Testis (tissue), 5 donors: ENCODE data around the gene SPATA13.

GRCh38 chr13:23868532-23868989 lies 20.6 kb downstream of the MIPEP start:
- PRO-cap, 3 experiments, result no peak in any of the 3 experiments
- RAMPAGE, long total RNA, 2 experiments, result no peak in any of the 2 experiments
- RRBS, result no CpG with 5 or more reads among the region's 5 CpGs

DNA sequence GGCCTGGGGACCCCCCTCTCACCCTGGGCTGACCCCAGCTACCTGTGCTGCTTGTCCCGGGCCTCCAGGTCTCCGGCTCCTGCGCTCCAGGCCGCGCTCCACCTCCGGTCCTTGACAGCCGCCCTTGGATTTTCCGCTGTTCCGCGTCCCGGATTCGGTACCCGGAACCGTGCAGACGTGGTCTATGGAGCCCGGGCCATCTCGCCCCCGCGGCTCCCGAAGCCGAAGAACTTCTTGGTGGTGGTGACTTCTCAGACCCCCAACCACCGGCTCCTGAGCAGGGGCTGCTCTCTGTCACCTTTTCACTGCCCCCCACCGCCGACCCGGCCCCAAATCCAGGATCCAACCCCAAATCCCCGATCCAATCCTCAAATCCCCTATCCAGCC lies 56.5 kb upstream of the MIPEP start:
- PRO-cap, 3 experiments, result no peak in any of the 3 experiments
- RAMPAGE, long total RNA, 2 experiments, result no peak in any of the 2 experiments
- RRBS, result 33% methylated on average over 16 of the region's 26 CpGs

DNA sequence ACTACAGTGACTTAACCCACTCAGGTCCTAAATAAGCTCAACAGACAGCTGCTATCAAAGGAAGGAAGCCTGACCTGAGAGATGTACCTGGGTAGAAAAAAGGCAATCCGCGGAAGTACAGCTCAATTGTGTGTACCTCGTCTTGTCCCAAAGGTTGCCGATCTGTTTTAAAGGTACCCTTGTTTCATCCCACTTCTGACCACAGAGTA lies 77.6 kb upstream of the MIPEP start:
- PRO-cap, 3 experiments, result no peak in any of the 3 experiments
- RAMPAGE, long total RNA, 2 experiments, result no peak in any of the 2 experiments
- RRBS, result no CpG with 5 or more reads among the region's 4 CpGs

GRCh38 chr13:23967079-23967447 lies 77.9 kb upstream of the MIPEP start:
- PRO-cap, 3 experiments, result no peak in any of the 3 experiments
- RAMPAGE, long total RNA, 2 experiments, result no peak in any of the 2 experiments
- RRBS, result no CpG with 5 or more reads among the region's 3 CpGs

GRCh38 chr13:24005984-24006326 lies 116.8 kb upstream of the MIPEP start:
- PRO-cap, 3 experiments, result no peak in any of the 3 experiments
- RAMPAGE, long total RNA, 2 experiments, result no peak in any of the 2 experiments
- RRBS, result no CpG with 5 or more reads among the region's 3 CpGs

DNA sequence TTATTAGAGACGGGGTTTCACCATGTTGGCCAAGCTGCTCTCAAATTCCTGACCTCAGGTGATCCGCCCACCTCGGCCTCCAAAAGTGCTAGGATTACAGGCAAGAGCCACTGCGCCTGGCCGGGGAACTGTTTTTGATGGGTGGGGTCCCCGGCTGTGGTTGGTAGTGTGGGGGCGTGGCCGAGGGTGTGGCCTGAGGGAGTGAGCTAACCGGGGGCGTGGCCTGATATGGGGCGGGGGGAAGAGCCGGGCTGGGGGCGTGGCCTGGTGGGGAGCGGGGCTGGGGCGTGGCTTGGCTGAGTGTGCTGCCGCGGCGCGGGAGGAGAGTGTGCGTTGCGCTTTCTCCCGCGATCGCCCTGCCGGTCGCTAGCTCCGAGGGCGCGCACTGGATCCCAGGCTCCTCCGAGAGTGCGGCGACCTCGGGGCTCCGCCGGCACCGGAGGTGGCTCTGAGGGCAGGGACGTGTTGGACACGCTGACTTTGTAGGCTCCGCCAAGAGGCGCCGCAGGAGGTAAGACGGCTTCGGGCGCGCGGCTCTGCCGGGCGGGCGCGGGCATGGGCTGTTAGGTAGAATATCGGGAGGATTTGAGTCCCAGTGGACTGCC lies at the start of gene SPATA13:
TSS of gene SPATA13 (plus strand) at position 299 of the 605 bp plus-strand sequence.
- PRO-cap, 3 experiments, result peak in 3 of 3 experiments; most common plus-strand start position 303 of the sequence (in 2); most common minus-strand start position 130 of the sequence (in 1)
- RAMPAGE, long total RNA, 2 experiments, result start-site peak on the plus strand in 2 of 2 experiments, centred at positions 304 to 311 of the sequence, 48 to 58 reads per replicate
- RRBS, result 2% methylated on average over 28 of the region's 51 CpGs

DNA sequence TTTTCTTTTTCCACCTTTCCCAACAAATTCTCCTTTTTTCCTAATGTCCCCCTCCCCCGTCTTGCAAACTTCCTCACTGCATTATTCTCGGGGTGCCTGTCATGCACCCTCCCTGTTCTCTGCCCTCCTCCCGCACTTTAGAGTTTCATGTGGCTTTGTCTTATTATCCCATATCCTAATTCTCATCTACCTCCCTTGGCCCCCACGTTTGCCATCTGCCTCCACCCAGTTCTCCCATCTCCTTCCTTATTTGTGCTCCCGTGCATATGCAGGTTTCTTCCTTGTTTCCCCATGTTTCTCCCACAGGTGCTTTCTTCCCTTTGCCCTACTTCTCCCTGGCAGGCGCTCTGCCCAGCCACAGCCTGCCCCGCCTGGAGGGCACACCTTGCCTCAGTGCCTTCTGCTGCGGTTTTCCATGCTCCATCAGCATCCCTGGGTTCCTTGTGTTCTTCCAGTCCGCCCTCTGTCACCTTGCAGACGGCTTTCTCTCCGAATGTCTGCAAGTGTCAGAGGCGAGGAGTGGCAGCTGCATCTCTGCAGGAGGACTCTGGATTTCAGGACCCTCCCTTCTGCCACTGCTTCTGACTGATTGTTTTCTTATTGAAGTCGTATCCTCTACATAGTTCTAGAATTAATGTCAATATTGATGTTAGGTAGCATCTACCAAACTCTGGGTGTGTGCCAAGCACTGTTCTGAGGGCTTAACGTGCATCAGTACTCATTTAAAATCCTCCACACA lies 1.6 kb downstream of the SPATA13 start:
- PRO-cap, 3 experiments, result no peak in any of the 3 experiments
- RAMPAGE, long total RNA, 2 experiments, result no peak in any of the 2 experiments
- RRBS, result no CpG with 5 or more reads among the region's 14 CpGs

DNA sequence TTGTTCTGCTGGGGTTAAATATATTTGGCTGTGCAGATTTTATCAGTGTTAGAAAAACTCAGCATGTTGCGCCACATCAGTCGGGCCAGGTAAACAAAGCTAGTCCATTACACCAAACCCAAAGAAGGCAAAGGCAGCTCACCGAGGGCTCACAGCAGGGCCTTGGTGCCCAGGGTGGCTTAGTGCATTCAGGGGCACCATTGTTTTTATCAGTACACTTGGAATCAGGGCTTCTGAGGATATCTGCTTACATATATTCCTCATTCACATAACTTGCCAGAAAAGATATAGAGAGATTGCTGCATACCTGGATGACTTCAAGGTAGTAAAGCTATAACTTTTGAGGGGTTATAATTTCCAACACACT lies 22.2 kb downstream of the SPATA13 start:
- PRO-cap, 3 experiments, result no peak in any of the 3 experiments
- RAMPAGE, long total RNA, 2 experiments, result no peak in any of the 2 experiments
- RRBS, result no CpG with 5 or more reads among the region's 3 CpGs

DNA sequence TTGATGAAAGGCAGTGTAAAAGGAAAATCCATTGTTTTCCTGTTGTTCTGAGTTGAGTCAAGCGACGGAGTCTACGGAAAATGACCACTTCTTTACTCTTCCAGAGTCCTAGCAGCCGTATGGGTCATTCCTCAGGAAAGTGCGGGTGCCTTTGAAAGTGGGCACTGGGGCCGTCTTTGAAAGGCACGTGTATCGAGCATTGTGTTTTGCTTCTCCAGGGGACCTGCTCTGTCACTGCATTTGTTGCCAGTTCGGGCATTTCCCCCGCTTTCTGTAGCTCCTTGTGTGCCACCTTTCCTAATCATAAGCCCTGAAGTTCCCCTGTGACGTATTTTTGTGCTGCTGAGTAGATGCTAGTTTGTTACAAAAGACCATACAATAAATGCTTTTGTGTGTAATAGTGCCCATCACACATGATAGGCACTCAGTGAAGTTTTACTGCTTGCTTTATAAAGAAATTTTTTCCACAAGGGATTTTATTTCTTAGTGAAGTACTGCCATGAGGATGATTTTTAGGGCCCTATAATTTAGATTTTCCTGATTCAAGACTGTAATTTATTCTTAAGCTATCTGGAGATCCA lies 24.4 kb downstream of the SPATA13 start:
- PRO-cap, 3 experiments, result no peak in any of the 3 experiments
- RAMPAGE, long total RNA, 2 experiments, result no peak in any of the 2 experiments
- RRBS, result no CpG with 5 or more reads among the region's 11 CpGs

- PRO-cap, 3 experiments, result no peak in any of the 3 experiments
- RAMPAGE, long total RNA, 2 experiments, result no peak in any of the 2 experiments
- RRBS, result no CpG with 5 or more reads among the region's 3 CpGs
Observed at GRCh38 chr13:24261594-24261909, 47.8 kb upstream of the C1QTNF9 start.

- PRO-cap, 3 experiments, result peak in 1 of 3 experiments; most common minus-strand start chr13:24267474 (in 1)
- RAMPAGE, long total RNA, 2 experiments, result no peak in any of the 2 experiments
- RRBS, result no CpG with 5 or more reads among the region's 3 CpGs
Observed at GRCh38 chr13:24267302-24267803, 42.0 kb upstream of the C1QTNF9 start.

- PRO-cap, 3 experiments, result peak in 3 of 3 experiments; most common plus-strand start chr13:24272667 (in 2); most common minus-strand start chr13:24272598 (in 1)
- RAMPAGE, long total RNA, 2 experiments, result start-site peak on the plus strand in 2 of 2 experiments, at chr13:24272608-24273007 at its widest, 22 to 98 reads per replicate
- RRBS, result no CpG with 5 or more reads among the region's 21 CpGs
Observed at GRCh38 chr13:24272549-24273283, 36.7 kb upstream of the C1QTNF9 start.

DNA sequence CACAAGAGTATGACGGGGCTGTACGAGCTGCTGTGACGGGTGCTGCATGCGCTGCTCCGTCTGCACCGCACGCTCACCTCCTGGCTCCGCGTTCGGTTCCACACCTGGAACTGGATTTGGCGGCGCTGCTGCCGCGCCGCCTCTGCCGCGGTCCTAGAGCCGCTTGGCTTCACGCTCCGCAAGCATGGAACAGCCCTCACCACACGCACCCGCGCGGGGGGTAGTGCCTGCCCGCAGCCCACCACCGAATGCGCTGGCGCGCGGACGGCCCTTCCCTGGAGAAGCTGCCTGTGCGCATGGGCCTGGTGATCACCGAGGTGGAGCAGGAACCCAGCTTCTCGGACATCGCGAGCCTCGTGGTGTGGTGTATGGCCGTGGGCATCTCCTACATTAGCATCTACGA lies 18.8 kb downstream of the C1QTNF9 start:
- PRO-cap, 3 experiments, result no peak in any of the 3 experiments
- RAMPAGE, long total RNA, 2 experiments, result no peak in any of the 2 experiments
- RRBS, result no CpG with 5 or more reads among the region's 39 CpGs

GRCh38 chr13:24348756-24349481 lies 39.5 kb downstream of the C1QTNF9 start:
- PRO-cap, 3 experiments, result no peak in any of the 3 experiments
- RAMPAGE, long total RNA, 2 experiments, result no peak in any of the 2 experiments
- RRBS, result no CpG with 5 or more reads among the region's 6 CpGs

DNA sequence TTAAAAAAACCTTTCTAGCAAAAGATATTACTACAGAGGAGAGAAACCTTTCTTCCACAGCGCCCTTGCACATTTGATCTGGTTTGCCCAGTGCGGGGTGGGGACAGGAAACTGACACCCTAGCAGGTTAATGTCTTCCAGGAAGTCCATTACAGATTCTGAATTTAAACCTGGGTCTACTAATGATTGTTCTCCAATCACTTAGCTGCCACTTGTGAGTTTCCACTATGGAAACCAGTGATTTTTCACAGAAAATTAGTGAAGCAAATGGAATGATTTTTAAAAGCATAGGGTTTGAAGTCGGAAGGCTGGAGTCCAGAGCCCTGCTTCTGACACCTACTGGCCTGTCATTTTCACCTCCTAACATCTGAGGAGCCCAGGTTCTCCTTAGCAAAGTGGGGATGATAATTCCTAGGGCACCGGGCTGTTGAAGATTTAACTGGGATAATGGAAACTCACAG lies 53.6 kb upstream of the ATP12A start:
- PRO-cap, 3 experiments, result no peak in any of the 3 experiments
- RAMPAGE, long total RNA, 2 experiments, result no peak in any of the 2 experiments
- RRBS, result no CpG with 5 or more reads among the region's 4 CpGs

GRCh38 chr13:24685678-24685877 lies 5.4 kb downstream of the ATP12A start:
- PRO-cap, 3 experiments, result no peak in any of the 3 experiments
- RAMPAGE, long total RNA, 2 experiments, result no peak in any of the 2 experiments
- RRBS, result no CpG with 5 or more reads among the region's 5 CpGs

DNA sequence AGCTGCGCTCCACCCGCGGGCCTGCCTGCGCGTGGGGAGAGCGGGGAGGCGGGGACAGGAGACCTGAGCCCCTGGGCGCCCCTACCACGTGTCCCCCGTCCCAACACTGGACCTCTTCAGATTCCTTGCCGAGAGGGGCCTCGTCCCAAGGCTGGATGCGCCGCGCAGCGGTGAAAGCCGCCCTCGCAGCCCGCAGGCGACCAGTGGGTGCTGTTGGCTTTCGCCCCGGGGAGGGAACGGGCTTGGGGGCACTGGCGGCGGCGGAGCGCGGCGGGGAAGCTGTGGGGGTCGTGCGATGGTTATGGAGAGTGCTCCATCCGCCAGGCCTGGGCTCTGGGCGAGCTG lies 17.4 kb upstream of the RNF17 start:
- PRO-cap, 3 experiments, result no peak in any of the 3 experiments
- RAMPAGE, long total RNA, 2 experiments, result no peak in any of the 2 experiments
- RRBS, result no CpG with 5 or more reads among the region's 33 CpGs

- PRO-cap, 3 experiments, result no peak in any of the 3 experiments
- RAMPAGE, long total RNA, 2 experiments, result no peak in any of the 2 experiments
- RRBS, result no CpG with 5 or more reads among the region's 6 CpGs
Observed at GRCh38 chr13:24968033-24968622, 45.5 kb upstream of the CENPJ start.

DNA sequence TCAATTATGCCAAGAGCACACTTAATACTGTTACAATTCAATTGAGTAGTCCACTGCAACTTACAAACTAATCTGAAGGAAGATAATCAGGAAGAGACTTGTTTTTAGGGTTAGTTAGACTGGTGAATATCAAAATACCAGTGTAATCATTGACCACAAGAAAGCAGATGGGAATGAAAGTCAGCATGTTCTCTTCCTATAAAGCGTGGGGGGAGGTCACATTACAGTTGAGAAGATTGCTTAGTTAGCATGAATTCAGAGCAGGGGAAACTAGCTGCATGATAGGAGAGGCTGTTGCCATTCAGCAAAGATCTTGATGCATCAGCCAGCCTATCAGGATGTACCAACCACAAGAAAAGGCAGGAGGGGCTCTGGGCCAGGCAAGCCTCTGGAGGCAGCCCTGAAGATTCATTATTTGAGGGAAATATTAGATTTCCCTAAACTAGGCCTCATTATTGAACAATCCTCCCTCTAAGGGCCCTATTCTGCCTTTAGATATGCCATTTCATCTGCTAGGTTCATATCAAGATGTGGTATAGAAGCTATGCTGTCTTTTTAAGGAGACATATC lies 5.0 kb upstream of the MTMR6 start:
- PRO-cap, 3 experiments, result no peak in any of the 3 experiments
- RAMPAGE, long total RNA, 2 experiments, result no peak in any of the 2 experiments
- RRBS, result no CpG with 5 or more reads among the region's 1 CpG

GRCh38 chr13:25323553-25324261 lies 22.3 kb downstream of the NUP58 start:
- PRO-cap, 3 experiments, result no peak in any of the 3 experiments
- RAMPAGE, long total RNA, 2 experiments, result no peak in any of the 2 experiments
- RRBS, result no CpG with 5 or more reads among the region's 2 CpGs